Foreskin fibroblast (primary cell): ENCODE measurements around the gene FGL2.

GRCh38 chr7:77007989-77008601, 24.1 kb downstream of the SPDYE17 start:
- RRBS = no CpG with 5 or more reads among the region's 13 CpGs

- RRBS = no CpG with 5 or more reads among the region's 18 CpGs
Measured at GRCh38 chr7:77198960-77200212, at the start of gene FGL2. Gene FGL2, minus strand, starts transcription at chr7:77199819.

GRCh38 chr7:77244405-77244990, 44.9 kb upstream of the FGL2 start:
- RRBS = no CpG with 5 or more reads among the region's 6 CpGs

DNA sequence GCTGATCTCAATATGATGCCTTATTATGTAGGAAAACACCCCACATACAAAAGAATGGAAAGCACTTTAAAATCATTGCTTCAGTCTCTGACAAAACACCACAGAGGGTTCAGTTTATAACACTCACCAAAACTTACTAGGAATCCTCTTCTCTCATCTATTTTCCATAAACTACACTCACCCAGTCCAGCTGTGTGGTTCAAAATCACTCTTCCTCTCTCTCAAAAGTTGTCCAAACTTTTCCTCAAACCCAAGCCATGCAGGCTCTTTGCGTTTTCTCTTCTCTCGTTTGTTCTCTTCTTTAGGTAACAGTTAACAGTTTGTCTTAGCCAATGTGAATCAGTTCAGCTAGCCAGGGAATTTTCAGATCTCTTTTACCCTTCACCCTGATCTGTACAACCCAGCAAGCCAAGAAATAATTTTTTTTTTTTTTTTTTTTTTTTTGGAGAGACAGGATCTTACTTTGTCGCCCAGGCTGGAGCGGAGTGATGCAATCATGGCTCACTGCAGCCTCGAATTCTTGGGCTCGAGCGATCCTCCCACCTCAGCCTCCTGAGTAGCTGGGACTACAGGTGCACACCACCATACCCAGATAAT, 78.5 kb upstream of the FGL2 start:
- RRBS = no CpG with 5 or more reads among the region's 7 CpGs

- RRBS = no CpG with 5 or more reads among the region's 11 CpGs
Measured at GRCh38 chr7:77327022-77327766, 89.0 kb downstream of the GSAP start.

GRCh38 chr7:77502250-77502693, 34.8 kb upstream of the PTPN12 start:
- RRBS = no CpG with 5 or more reads among the region's 9 CpGs

GRCh38 chr7:77562941-77563801, 26.1 kb downstream of the PTPN12 start:
- RRBS = no CpG with 5 or more reads among the region's 3 CpGs

DNA sequence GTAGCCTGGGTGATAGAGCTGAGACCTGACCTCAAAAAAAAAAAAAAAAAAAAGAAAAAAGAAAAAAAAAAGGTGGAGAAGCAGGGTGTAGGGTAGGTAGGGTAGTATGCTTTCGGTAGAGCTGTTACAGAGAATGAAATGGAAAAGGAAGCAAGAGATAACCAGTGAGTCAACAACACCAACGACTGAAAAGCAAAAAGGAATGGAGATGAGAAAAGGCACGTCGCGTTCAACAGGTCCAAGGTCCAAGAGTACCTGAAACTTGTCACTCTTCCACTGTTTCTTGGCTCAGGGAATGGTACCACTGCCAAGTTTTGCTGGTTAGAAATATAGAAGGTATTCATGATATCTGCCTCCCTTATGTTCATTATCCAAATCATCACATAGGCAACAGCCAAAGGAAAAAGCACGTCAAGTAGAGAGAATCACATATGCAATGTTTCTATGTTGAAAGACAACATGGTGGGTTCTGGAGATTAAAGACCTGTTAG, 4.1 kb upstream of the RSBN1L start:
- RRBS = no CpG with 5 or more reads among the region's 6 CpGs

GRCh38 chr7:77760819-77761155, 37.4 kb downstream of the TMEM60 start:
- RRBS = no CpG with 5 or more reads among the region's 7 CpGs

- RRBS = no CpG with 5 or more reads among the region's 5 CpGs
Measured at GRCh38 chr7:77799938-77800502, 1.8 kb upstream of the TMEM60 start.

- RRBS = no CpG with 5 or more reads among the region's 3 CpGs
Measured at GRCh38 chr7:78558650-78559091, 760.4 kb upstream of the TMEM60 start.

GRCh38 chr7:79234399-79234975, 219.0 kb downstream of the MAGI2 start:
- RRBS = no CpG with 5 or more reads among the region's 13 CpGs

GRCh38 chr7:80106484-80107011, 28.1 kb upstream of the GNAI1 start:
- RRBS = no CpG with 5 or more reads among the region's 1 CpG

DNA sequence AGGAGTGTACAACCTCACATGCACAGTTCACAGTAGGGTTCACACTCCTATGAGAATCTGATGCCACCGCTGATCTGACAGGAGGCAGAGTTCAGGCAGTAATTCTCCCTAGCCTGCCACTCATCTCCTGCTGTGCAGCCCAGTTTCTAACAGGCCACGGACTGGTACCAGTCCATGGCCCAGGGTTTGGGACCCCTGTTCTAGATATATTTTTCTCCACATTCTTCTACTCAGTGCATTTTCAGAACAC, 119.0 kb downstream of the GNAT3 start:
- RRBS = no CpG with 5 or more reads among the region's 2 CpGs

- RRBS = no CpG with 5 or more reads among the region's 4 CpGs
Measured at GRCh38 chr7:80583850-80584285, 54.6 kb upstream of the CD36 start.

- RRBS = no CpG with 5 or more reads among the region's 1 CpG
Measured at GRCh38 chr7:80642900-80643472, 4.5 kb downstream of the CD36 start.

- RRBS = no CpG with 5 or more reads among the region's 6 CpGs
Measured at GRCh38 chr7:80859505-80860057, 59.3 kb downstream of the SEMA3C start.

DNA sequence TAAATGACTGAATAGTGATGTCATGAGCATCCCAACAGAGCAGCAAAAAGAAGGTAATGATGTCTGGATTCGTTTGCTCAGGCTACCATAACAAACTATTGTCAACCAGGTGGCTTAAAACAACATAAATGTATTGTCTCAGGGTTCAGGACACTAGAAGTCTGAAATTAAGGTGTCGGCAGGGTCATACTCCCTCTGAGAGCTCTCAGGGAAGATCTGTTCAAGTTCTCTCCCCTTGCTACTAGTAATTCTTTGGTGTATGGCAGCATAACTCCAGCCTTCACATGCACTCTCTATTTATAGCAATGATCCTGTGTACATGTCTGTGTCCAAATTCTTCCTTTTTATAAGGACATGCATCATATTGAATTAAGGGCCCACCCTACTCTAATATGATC, 27.3 kb downstream of the CACNA2D1 start:
- RRBS = no CpG with 5 or more reads among the region's 2 CpGs

GRCh38 chr7:82950786-82951271, 211.9 kb downstream of the PCLO start:
- RRBS = no CpG with 5 or more reads among the region's 8 CpGs